Measurements from ENCODE around the gene ESYT2.

GRCh38 chr7:158011888-158012387, 575.7 kb downstream of the PTPRN2 start:
- RRBS, result no CpG with 5 or more reads among the region's 12 CpGs
CAGE:
- cytosol, long polyA plus RNA, result no peak
- long polyA plus RNA, result no peak
- nucleus, long polyA plus RNA, result no peak

- RRBS, result no CpG with 5 or more reads among the region's 22 CpGs
CAGE:
- cytosol, long polyA plus RNA, result no peak
- long polyA plus RNA, result no peak
- nucleus, long polyA plus RNA, result no peak
Observed at GRCh38 chr7:158055531-158056526, 531.8 kb downstream of the PTPRN2 start.

GRCh38 chr7:158203909-158204508, 383.6 kb downstream of the PTPRN2 start:
- RRBS, result no CpG with 5 or more reads among the region's 43 CpGs
CAGE:
- cytosol, long polyA plus RNA, result no peak
- long polyA plus RNA, result no peak
- nucleus, long polyA plus RNA, result no peak

- RRBS, result no CpG with 5 or more reads among the region's 27 CpGs
CAGE:
- cytosol, long polyA plus RNA, result no peak
- long polyA plus RNA, result no peak
- nucleus, long polyA plus RNA, result no peak
Observed at GRCh38 chr7:158239366-158240081, 348.1 kb downstream of the PTPRN2 start.

DNA sequence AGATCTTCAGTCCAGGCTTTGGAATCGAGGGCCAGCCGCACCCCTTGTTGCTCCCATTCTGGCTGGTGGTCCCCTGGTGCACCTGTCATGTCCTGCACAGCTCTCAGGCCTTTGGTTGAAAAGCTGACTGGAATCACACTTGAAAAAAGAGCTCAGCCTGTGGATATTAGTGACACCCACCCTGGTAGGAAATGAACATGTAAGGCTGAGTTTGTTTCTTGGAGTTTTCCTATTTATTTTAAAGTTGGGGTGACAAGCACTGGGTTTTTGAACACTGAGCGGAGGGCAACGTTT, 166.6 kb downstream of the PTPRN2 start:
- RRBS, result no CpG with 5 or more reads among the region's 4 CpGs
CAGE:
- cytosol, long polyA plus RNA, result no peak
- long polyA plus RNA, result no peak
- nucleus, long polyA plus RNA, result no peak

DNA sequence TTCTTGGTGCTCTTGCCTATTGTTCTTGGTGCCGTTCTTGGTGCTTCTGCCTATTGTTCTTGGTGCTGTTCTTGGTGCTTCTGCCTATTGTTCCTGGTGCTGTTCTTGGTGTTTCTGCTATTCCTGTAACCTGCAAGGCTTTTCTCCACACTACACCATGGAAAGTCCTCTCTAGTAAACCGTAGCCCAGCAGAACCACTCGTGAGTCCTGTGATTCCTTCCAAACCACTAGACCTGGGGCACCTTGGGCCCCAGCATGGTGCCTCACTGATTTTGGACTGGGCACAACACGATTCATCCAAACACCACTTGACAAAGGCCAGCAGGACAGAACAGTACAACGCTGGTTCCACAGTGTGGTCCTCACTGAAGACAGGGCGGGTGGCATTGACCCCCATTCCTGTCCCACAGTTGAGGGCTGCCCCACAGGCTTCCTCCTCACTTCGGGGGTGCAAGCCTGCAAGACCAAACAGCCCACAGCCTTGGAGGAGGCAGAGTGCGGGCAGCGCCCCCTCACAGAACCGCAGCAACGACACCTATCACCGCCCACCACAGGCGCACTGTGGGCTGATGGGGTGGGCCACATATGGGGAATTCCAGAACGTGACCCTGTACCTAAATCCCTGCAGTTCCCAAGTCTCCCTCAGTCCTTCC, 70.7 kb downstream of the PTPRN2 start:
- RRBS, result no CpG with 5 or more reads among the region's 14 CpGs
CAGE:
- cytosol, long polyA plus RNA, result no peak
- long polyA plus RNA, result no peak
- nucleus, long polyA plus RNA, result no peak

DNA sequence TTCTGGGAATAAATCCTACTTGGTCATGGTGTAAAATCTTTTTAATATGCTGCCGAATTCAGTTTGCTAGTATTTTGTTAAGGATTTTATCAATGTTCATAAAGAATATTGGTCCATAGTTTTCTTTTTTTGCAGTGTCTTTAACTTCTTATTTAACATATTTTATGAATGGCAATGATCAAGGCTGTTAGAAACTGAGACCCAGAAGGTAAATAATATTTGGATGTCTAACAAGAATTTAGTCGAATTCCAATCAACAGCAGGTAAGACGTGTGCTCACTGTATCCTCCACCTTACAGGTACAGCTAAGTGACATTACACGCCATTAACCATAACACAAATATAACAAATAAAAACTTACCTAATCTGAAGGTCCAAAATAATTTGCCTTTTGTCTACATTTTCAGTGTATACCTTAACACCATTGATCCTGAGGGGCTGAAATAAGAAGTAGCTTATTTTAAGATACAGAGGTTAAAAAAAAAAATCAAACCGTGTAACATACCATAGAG, 36.0 kb downstream of the ESYT2 start:
- RRBS, result no CpG with 5 or more reads among the region's 5 CpGs
CAGE:
- cytosol, long polyA plus RNA, result no peak
- long polyA plus RNA, result no peak
- nucleus, long polyA plus RNA, result no peak

- RRBS, result no CpG with 5 or more reads among the region's 14 CpGs
CAGE:
- cytosol, long polyA plus RNA, result no peak
- long polyA plus RNA, result no peak
- nucleus, long polyA plus RNA, result no peak
Observed at GRCh38 chr7:158824715-158825562, 4.4 kb downstream of the ESYT2 start.

- RRBS, result 1% methylated on average over 35 of the region's 77 CpGs
CAGE:
- cytosol, long polyA plus RNA, result no peak
- long polyA plus RNA, result no peak
- nucleus, long polyA plus RNA, result no peak
Observed at GRCh38 chr7:158829092-158829585, at the start of gene ESYT2. ESYT2 (minus strand) TSS chr7:158829509.

- RRBS, result no CpG with 5 or more reads among the region's 20 CpGs
CAGE:
- cytosol, long polyA plus RNA, result no peak
- long polyA plus RNA, result no peak
- nucleus, long polyA plus RNA, result no peak
Observed at GRCh38 chr7:159031692-159032067, 113.0 kb downstream of the VIPR2 start.

DNA sequence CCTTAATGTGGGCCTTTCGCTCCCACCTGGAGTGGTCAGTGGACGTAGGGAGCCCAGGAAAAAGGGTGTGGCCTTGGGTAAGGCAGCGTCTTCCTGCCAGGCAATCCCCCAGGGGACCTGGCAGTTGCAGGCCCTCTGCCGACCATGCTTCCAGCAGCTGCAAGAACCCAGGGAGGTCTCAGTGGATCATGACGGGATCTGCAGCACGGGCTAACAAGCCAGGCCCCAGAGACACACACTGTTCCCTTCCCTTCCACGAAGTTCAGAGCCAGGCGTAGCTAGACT, 48.0 kb upstream of the VIPR2 start:
- RRBS, result no CpG with 5 or more reads among the region's 8 CpGs
CAGE:
- cytosol, long polyA plus RNA, result no peak
- long polyA plus RNA, result no peak
- nucleus, long polyA plus RNA, result no peak

Data from IMR-90 (cell line).